MCF 10A (cell line): Measurements from ENCODE around the genes PRCC, INSRR, FCRL3, CD5L, KIRREL1, CD1A and OR10K2.

GRCh38 chr1:156749625-156750710 lies 1.5 kb downstream of the HDGF start:
- PRO-cap, result bidirectional peak, plus-strand start at chr1:156749928, minus-strand start at chr1:156749748; bidirectional peak, plus-strand start at chr1:156750397, minus-strand start at chr1:156750265
- RRBS, result no CpG with 5 or more reads among the region's 12 CpGs

DNA sequence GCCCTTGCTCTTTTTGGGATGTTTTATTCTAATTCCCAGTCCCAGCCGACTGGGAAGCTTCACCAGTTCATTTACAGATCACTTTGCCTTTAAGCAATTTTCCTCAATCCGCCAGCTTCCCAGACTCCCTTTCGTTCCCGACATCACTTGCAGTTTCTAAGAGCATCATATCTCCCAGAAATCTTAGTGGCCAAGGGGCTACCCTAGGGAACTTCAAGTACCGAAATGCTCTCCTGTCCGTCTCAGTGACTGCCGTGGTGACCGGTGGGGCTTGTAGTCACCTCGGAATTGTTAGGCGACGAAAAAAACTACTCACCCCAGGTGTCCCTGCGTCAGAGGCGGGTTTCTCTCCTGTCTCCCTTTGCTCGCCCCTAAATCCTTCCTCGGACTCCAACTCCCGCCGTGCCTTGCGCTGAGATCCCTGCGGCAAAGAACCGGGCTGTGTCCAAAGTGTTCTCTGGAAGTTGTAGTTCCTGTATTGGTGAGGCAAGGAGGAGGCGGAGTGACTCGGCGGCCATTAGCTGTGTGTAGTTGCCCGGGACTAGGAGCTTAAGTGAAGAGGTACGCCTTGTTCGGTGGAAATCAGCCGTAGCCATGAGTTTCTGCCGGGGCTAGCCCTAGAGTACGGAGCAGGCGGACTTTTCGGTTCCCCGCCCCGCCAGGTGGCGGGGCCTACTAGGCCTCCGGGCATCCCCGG lies at the start of gene PRCC:
Gene PRCC (plus strand): TSS at position 513 of the 697 bp plus-strand sequence.
- PRO-cap, result bidirectional peak, plus-strand start at position 513 of the sequence, minus-strand start outside the sequence
- RRBS, result under 1% methylated on average over 14 of the region's 36 CpGs

DNA sequence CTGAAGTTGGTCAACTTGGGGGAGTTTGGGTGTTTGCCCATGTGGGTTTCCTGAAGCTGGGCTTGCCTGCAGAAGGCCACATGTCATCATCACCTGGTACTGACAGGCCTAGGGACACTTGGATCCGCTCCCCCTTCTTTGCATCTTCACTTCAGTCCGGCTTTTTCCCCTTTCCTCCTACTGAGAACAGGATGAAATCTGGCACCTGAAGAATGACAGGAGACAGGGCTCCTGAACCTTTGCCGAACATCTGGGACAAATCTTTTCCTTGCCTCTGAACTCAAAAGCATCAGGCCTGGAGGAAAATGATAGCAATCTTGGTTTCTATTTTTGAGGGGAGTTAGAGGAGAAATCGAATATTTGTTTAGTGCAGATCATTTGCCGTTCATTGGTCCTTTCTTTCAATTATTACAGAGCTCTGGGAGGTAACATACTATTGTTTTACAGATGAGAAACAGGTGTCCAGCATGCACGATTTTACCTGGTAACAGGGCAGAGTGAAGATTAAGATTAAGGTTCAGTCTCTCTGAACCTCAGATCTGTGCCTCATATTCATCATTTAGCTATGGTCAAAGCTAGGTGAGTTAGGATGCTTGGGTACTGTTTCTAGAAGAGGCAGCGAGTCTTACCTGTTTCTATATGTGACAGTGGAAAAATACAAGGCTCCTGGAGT lies 1.2 kb downstream of the PRCC start:
- PRO-cap, result no peak
- RRBS, result no CpG with 5 or more reads among the region's 7 CpGs

GRCh38 chr1:156814847-156815786 lies 1.5 kb downstream of the SH2D2A start:
- PRO-cap, result no peak
- RRBS, result 2% methylated on average over 4 of the region's 10 CpGs

- PRO-cap, result no peak
- RRBS, result 16% methylated on average over 11 of the region's 48 CpGs
These were observed at the start of gene INSRR for GRCh38 chr1:156858321-156859612. Gene INSRR, minus strand, starts transcription at chr1:156859117.

GRCh38 chr1:156913211-156914094 lies 7.0 kb upstream of the LRRC71 start:
- PRO-cap, result no peak
- RRBS, result no CpG with 5 or more reads among the region's 23 CpGs

GRCh38 chr1:156983847-156984523 lies 61.6 kb downstream of the ARHGEF11 start:
- PRO-cap, result no peak
- RRBS, result no CpG with 5 or more reads among the region's 11 CpGs

GRCh38 chr1:157046229-157046700 lies 723 bp upstream of the ARHGEF11 start:
- PRO-cap, result no peak
- RRBS, result no CpG with 5 or more reads among the region's 28 CpGs

GRCh38 chr1:157139253-157139674 lies 1.1 kb upstream of the ETV3 start:
- PRO-cap, result no peak
- RRBS, result no CpG with 5 or more reads among the region's 3 CpGs

DNA sequence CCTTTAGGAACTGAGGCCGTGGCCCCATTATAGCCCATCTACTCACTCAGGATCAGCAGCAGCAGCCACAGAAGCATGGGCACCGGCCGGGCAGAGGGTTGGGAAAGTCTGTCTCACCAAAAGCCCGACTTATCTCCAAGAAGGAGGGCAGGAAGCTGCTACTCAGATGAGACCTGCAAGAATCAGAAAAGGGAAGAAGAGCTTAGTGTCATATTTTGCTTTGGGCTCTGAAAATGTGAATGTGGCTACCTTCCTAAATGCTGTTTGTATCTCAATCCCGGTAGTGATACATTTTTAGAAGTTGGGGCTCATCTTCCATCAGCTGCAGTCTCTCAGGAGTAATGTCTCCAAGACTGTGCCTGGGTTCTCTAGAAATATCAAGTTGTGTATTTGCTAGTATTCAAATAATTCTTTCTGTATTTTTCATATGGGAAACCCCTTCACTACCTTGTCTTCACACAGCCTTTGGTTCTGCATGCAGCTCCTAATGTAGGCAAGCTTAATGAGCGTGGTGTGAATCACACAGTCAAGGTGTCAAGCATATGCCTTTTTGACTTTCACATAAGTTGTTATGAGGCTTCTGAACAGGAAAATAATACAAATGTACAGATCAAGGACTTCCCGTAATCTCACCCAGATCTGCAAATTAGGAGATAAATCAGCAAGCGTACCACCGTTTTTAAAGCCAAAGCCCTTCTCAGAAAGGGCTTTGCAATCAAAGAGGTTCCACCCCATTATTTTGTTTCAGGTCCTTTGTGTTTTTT lies at the start of gene FCRL3:
Gene FCRL3 (minus strand): TSS at position 357 of the 764 bp plus-strand sequence.
- PRO-cap, result no peak
- RRBS, result no CpG with 5 or more reads among the region's 9 CpGs

GRCh38 chr1:157815307-157815746 lies 4.6 kb downstream of the FCRL1 start:
- PRO-cap, result no peak
- RRBS, result no CpG with 5 or more reads among the region's 1 CpG

GRCh38 chr1:157841500-157842278 lies at the start of gene CD5L:
Gene CD5L, minus strand, starts transcription at chr1:157841808.
- PRO-cap, result no peak
- RRBS, result no CpG with 5 or more reads among the region's 6 CpGs

GRCh38 chr1:157992759-157993745 lies at the start of gene KIRREL1:
Gene KIRREL1, plus strand, starts transcription at chr1:157993645.
- PRO-cap, result bidirectional peak, plus-strand start at chr1:157993293, minus-strand start at chr1:157993225; bidirectional peak, plus-strand start at chr1:157993645, minus-strand start at chr1:157993514
- RRBS, result 2% methylated on average over 5 of the region's 49 CpGs

DNA sequence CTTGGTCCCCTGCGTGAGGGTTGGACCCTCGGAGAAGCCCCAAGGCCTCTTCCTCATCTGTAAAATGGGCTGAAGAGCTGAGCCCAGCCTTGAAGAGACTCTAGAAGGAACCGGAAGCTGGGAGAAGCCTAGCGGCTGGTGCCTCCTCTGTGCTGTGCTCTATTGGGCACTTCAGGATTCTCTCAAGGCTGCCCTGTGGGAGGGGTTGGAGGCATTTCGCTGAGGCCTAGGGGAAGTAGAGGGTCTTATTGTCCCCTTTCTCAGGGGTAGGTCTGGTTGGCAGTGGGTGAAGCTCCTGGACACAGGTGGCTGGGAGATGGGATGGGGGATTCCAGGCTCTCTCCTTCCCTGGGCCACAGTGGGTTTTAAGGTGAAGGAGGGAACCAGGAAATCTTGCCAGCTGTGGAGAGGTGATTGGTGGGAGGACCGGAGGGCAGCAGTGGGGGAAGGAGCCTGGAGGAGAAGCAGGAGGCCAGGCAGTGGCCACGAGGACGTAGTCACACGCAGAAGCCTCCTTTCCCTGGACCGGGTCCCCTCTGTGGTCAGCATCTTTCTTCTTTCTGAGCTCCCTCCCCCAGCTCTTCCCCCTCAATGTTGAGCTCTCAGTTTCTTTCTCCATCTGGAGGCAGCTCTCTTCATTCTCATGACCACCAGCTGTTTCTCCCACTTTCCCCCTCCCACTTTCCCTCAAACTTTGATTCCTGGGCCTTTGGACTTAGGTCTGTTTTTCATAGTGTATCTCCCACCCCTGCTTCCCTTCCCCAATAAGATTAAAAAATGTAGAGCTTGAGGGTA lies 18.1 kb downstream of the KIRREL1 start:
- PRO-cap, result no peak
- RRBS, result 90% methylated on average over 4 of the region's 10 CpGs

DNA sequence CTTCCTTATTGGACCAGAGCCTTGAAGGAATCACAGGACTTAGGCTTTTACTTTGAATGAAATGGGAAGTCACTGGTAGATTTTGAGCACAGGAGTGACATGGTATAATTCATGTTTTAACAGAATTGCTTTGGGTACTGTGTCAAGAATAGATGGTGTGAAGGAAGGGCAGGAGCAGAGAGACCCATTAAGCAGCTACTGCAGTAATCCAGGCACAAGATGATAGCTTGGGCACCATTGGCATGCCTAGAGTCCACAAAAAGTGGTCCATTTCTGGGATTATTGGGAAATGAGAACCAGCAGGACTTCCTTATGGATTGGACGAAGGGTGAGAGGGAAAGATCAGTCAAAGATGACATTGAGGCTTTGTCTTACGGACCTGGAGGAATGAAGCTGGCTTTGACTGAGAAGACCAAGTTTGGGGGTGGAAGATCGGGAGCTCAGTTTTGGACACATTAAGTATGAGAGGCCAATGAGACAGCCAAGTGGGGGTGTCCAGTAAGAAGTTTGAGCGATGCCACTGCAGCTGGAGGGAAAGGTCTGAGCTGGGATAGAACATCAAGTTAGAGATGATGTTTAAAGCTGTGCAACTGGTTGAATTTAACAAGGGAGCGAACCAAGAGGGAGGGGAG lies 52.6 kb downstream of the KIRREL1 start:
- PRO-cap, result no peak
- RRBS, result no CpG with 5 or more reads among the region's 5 CpGs

GRCh38 chr1:158098295-158098779 lies 29.8 kb downstream of the SMIM42 start:
- PRO-cap, result no peak
- RRBS, result no CpG with 5 or more reads among the region's 5 CpGs

GRCh38 chr1:158254241-158254635 lies at the start of gene CD1A:
Gene CD1A, plus strand, starts transcription at chr1:158254424.
- PRO-cap, result no peak
- RRBS, result no CpG with 5 or more reads among the region's 1 CpG

GRCh38 chr1:158426137-158426606 lies at the start of gene OR10K2:
Gene OR10K2, minus strand, starts transcription at chr1:158426237.
- PRO-cap, result no peak
- RRBS, result no CpG with 5 or more reads among the region's 1 CpG

DNA sequence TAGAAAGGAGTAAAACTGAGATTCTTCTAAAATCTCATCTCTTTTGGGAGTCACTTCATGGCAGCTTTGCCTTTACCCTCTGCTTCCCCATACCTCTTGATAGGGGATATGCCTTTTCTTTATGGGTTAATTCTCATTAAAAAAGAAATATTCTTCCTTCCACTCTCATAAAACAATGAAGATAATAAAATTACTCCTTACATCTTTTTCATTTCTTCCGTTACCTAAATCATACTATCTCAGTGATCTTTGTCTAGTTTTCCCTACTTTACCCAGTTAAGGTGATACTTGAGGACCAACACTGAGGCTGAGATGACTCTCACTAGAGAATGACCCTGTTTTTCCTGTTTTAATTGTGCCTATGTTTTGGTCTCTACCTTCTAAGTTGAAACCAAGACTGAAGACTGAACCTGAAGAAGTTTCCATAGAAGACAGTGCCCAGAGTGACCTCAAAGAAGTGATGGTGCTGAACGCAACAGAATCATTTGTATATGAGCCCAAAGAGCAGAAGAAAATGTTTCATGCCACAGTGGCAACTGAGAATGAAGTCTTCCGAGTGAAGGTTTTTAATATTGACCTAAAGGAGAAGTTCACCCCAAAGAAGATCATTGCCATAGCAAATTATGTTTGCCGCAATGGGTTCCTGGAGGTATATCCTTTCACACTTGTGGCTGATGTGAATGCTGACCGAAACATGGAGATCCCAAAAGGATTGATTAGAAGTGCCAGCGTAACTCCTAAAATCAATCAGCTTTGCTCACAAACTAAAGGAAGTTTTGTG lies 25.1 kb downstream of the AIM2 start:
- PRO-cap, result no peak
- RRBS, result no CpG with 5 or more reads among the region's 6 CpGs

DNA sequence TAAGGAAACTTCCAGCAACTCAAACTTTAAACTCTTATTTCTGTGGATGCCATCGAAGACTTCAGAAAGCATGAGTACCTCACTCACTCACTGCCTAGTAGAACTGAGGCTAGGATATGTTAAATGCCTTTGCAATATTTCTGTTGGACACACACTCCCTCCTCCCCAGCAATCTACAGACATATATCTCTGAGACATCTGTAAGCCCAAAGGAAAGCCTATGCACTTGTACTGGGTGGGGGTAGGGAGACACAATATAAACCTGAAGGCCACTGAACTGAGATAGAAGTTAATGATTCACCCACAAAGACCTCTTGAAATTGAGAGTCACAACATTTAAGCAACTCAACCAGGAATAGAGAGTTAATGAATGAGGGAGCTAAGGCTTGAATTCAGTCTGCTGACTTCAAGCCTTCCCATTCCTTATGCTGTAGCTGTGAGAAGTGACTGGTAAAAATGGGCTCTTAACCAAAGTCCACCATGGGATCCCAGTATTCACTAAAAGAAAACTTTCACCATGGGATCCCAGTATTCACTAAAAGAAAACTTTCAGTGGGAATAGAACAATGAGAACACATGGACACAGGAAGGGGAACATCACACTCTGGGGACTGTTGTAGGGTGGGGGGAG lies 5.0 kb downstream of the OR10J1 start:
- PRO-cap, result no peak
- RRBS, result no CpG with 5 or more reads among the region's 1 CpG